ENCODE measurements around the genes TBC1D30, LEMD3 and GRIP1.

GRCh38 chr12:64611869-64612333 lies 1.6 kb downstream of the RASSF3 start:
- RRBS = no CpG with 5 or more reads among the region's 7 CpGs

GRCh38 chr12:64669221-64670010 lies 59.1 kb downstream of the RASSF3 start:
- RRBS = no CpG with 5 or more reads among the region's 10 CpGs

DNA sequence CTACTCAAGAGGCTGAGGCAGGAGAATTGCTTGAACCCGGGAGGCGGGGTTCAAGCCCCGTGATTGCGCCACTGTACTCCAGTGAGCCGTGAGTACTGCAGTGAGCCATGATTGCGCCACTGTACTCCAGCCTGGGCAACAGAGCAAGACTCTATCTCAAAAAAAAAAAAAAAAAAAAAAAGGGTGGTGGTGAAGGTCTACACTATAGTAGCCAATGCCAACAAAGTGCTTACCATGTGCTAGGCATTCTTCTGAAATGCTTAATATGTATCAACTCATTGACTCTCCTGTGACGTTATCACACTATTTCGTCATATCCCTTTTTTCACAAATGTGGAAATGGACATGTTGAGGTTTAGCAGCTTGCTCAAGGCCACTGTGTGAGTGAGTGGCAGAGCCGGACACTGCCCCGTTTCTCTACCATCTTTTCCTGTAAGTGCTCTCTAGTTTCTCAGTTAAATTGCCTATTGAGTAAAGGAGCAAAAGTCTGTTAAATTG lies 59.5 kb downstream of the GNS start:
- RRBS = no CpG with 5 or more reads among the region's 10 CpGs

- RRBS = 3% methylated on average over 3 of the region's 44 CpGs
Observed at GRCh38 chr12:64824317-64824802, at the start of gene TBC1D30. Gene TBC1D30, plus strand, starts transcription at chr12:64824647.

DNA sequence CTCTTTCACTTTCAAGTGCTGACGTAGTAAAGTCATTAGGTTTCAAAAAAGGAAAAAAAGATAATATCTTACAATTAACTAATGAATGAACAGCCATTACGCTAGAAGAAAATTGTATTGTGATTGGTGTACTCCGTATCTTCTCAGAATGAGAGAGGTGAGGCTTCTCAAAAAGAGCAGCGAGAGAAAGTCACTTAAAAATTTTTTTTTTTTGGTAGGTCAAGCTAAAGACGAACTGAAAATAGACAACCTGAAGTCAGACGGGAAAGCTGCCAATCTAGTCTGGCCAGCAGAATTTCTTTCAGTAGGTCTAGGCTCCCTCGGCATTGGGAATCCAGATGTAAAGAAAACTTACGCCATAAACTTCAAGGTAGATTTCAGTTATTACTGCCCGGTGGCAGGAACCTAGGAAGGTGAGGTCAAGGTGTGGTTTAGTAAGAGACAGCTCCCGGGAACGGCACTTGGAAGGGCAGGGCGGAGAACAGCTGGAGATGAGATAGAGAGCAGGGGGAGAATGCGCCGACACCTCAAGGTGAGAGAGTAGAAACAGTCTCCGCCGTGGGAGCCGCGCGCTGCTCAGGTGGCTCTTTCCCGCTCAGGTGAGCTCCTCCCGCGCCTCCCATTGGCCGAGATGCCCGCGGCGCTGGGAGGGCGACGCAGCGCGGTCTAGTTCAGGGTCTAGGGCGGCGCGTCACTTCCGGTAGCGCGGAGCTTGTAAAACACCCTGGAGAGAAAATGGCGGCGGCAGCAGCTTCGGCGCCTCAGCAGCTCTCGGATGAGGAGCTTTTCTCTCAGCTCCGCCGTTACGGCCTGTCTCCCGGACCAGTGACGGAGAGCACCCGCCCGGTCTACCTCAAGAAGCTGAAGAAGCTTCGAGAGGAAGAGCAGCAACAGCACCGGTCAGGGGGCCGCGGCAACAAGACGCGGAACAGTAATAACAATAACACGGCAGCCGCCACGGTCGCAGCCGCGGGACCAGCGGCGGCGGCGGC lies at the start of gene LEMD3:
LEMD3 (plus strand) TSS at position 722 of the 992 bp plus-strand sequence.
- RRBS = 2% methylated on average over 14 of the region's 64 CpGs

DNA sequence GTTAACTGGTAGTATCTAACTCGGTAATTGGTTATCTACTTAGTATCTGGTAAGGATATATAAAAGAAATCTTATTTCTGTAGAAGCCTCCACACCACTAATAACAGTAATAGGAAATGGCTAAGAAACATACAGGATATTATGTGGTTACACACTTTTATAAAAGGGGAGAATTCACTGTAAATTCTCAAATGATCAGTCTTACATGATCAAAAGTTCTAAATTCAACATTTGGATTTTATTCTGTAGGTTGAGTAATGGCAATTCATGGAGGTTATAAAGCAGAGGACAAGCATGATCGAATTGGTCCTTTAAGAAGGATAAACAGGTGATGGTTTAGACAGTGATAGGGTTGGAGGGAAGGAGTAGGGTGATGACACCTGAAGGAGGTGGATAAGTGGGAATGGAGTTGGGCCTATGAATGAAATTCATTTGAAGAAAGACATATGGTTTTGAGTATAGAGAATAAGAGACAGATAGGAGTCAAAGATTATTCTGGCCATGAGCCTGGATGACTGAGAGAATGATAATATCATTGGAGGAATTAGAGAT lies 7.6 kb downstream of the LEMD3 start:
- RRBS = no CpG with 5 or more reads among the region's 2 CpGs

DNA sequence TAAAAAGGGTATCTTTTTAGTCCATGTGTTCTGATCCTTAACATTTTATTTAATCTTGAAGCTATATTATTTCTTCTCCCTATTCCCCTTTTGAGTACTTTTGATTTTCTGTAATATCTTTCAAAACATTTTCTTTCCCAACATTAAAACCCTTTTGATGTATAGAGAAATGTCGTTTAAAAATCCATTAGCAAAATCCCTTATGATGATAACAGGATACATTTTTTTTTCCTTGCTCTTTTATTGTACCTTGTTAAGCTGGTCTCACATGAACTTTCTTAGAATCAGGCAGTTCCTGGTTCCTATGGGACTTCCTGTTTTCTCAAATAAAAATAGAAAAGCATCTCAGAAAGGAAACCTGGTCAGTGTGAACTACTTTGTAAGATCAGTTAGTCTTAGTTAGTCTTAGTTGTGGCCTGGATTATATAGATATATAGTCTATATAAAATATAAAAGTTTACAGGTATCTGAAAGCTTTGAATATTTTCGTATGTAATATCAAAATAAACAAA lies 40.2 kb downstream of the LEMD3 start:
- RRBS = no CpG with 5 or more reads among the region's 2 CpGs

GRCh38 chr12:65640348-65641020 lies 183.8 kb upstream of the HMGA2 start:
- RRBS = no CpG with 5 or more reads among the region's 7 CpGs

- RRBS = no CpG with 5 or more reads among the region's 6 CpGs
Observed at GRCh38 chr12:65641915-65642542, 182.3 kb upstream of the HMGA2 start.

DNA sequence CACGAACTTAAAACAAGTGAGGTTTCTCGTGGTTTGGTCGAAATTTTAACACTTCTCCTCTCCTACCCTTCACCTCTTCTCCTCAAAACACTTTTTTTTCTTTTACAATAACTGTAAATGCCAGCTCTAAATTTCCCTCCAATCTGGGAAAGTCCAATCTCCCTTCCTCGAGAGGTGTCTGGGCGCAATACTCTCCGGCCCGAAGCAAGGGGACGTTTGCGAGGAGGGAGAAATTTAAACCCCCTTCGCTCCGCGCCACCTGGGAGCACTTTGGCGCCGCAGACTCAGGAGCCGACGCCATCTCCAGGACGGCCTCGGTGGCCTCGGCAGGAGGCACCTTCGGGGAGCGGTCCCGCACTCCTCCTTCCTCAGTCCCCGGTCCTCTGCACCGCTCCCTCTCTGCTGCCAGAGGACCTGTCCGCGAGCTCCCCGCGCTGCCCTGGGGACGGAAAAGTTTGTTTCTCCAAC lies 95.4 kb upstream of the HMGA2 start:
- RRBS = no CpG with 5 or more reads among the region's 29 CpGs

DNA sequence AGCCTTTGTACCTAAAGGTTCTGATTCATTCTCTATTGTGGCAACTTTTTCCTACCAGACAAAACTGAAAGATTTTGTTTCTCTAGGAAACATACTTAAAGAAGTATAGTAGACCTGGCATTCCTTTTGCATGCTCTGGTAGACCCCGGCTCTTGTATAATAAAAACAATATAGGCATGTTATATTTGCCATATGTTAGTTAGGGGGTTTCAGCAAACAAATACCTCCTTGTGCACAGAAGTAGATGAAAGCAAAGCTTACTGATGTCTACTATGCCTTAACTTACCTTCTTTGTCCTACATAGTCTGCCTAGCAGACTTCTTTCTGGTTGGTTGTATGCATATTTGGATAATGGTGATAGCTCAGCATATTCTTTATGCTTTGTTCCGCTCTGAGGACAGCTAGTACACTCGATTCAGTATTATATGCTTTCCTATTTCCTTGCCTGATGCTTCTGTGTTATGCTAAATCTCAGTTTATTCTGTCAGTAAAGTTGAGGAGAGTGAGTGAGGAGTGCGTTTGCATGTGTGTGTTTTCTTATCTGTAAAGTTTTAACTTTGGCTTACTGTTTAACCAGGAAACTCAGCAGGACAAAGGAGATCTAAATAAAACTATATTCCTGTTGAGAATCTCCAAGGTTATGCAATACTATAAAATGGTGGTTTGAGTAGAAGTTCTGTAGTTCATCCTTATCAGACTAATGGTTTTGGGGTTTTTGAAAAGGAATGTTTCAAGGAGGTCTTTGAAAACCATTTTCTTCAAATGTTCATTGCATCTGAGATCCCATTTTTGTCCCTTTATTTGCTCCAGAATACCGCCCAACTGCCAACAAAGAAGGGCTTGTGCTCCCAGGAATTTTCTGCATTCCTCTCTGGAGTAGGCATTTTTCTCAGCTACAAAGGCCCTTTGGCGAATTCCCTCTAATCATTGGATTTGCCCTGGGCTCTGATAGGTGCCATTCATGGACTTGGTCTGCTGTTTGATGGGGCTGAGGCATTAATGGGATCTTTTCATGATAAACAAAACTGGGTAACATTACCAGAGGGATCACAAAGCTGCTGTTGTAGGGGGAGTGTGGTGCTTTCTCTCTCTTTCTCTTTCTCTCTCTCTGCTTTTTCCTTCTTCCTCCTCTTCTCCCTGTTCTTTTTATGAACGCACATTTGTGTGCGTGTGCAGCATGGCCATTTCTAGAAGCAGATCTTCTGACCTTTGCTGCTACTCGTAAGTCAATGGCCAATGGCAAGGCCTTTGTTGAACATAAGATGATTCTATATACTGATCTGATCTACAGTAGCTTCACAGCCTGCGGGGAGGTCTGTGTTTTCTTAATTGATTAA lies 71.6 kb downstream of the HMGA2 start:
- RRBS = no CpG with 5 or more reads among the region's 10 CpGs

- RRBS = no CpG with 5 or more reads among the region's 2 CpGs
Observed at GRCh38 chr12:65896767-65897148, 72.5 kb downstream of the HMGA2 start.

DNA sequence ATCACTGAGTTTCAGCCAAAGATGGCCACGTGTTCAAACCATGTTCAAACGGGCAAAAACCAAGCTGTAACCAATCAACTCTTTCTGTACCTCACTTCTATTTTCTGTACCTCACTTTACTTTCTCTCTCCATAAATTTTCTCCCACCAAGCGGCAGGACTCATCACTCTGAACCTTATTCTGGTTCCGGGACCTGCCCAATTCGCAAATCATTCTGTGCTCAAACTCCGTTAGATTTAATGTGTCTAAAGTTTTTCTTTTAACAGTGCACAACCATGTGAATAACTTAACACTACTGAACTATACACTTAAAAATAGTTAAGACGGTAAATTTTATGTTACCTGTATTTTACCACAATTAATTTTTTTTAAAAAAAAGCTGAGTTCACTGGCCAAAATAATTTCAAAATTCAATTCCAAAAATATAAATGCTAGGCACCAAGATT lies 1.2 kb downstream of the TMBIM4 start:
- RRBS = no CpG with 5 or more reads among the region's 7 CpGs

DNA sequence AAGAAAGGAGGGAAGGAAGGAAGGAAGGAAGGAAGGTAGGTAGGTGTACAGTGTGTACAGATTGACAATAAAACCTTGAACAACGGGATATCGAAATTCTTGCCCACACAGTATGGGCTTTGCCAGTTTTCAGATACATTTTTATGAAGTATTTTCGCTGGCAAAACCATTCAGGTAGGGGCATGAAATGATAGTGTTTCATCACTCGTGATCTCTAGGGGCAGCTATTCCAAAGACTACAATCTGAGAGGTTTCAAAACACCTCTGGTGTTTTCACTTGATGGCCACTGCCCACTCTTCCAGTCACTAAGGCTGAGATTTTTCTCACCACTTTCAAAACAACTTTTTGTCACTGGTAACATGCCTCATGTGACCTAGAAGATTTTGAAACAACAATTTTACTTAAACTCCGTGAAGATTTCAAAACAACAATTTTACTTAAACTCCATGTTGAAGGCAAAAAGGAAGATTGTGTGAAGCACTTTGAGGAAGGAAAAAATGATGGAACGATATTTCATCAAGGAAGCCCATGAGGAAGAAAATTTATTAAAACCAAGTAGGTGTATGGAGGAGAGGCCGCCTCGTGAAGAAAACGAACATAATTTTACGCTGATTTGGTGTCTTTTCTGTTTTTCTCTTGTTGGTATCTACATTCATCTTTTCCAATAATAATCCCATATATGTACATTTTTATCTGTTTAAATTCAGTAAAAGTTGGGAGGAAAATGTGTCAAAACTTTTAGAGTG lies 1.2 kb upstream of the IRAK3 start:
- RRBS = no CpG with 5 or more reads among the region's 10 CpGs

DNA sequence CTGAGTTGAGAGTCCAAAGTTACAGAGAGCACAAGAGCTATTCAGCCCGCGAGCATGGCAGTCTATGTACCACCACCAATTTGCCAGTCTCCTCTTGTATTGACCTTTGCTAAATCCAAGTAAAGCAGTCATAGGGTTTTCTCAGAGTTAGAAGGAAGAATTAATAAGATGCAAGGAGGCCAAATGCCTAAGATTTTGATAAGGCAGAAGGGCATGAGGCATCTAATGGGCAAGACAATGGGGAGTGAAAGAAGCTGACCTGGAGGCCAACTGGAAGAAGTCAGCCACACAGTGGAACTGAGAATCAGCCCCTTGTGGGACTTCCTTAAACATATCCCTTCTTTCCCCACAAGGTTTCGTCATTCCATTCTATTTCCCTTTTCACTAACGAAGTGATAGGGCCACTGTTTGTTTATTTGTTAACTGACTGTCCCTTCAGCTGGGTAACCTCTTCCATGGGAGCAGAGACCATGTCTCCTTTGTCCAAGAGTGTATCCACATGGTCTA lies 86.1 kb downstream of the HELB start:
- RRBS = no CpG with 5 or more reads among the region's 4 CpGs

GRCh38 chr12:66662253-66662652 lies 16.6 kb downstream of the GRIP1 start:
- RRBS = no CpG with 5 or more reads among the region's 1 CpG

GRCh38 chr12:66678785-66679452 lies at the start of gene GRIP1:
Gene GRIP1, minus strand, starts transcription at chr12:66679076.
- RRBS = no CpG with 5 or more reads among the region's 11 CpGs

DNA sequence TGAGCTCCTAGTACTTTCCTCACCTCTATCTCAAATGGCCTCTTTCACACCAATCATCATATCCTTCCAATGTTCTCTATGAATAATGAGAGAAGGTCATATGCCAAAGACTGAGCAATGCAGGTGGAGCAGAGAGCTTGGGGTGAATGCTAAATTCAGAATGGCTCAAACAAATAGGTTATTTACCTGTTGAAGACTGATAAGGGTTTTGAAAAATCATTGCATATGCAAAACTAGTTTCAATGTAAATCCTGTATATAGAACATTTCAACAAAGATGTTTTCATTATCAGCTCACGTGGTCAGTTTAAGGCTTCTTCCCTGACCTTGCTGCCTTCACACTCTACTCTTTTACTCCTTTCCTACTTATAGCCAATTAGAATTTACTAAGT lies 230.3 kb upstream of the GRIP1 start:
- RRBS = no CpG with 5 or more reads among the region's 1 CpG

GRCh38 chr12:67650794-67651275 lies 2.3 kb downstream of the DYRK2 start:
- RRBS = no CpG with 5 or more reads among the region's 2 CpGs

DNA sequence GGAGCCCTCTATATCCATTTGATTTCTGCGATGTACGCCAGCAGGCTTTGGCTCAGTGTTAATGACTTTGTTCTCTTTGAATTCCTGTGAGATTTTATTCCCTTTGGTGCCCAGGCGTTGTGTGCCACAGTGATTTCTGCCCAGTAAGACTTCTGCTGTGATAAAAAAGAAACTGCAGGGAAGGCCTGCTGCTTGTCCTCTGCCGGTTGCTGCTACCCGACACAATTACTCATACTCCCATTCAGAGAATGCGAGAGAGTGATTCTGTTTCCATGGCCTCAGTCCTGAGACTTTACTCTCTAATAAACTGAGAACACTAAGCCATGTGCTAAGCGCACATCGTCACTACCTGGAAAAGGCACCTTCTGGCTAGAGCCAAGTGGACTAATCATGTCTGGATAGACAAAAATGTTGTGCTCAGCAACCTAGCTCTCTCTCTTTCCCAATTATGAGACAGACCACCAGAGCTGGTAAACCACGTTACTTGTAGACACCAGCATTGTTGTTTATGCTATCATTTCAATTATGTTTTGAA lies 88.5 kb upstream of the MDM1 start:
- RRBS = no CpG with 5 or more reads among the region's 9 CpGs

All from hTERT-HM (cell line).